ENCODE measurements around a stretch of chr1.

DNA sequence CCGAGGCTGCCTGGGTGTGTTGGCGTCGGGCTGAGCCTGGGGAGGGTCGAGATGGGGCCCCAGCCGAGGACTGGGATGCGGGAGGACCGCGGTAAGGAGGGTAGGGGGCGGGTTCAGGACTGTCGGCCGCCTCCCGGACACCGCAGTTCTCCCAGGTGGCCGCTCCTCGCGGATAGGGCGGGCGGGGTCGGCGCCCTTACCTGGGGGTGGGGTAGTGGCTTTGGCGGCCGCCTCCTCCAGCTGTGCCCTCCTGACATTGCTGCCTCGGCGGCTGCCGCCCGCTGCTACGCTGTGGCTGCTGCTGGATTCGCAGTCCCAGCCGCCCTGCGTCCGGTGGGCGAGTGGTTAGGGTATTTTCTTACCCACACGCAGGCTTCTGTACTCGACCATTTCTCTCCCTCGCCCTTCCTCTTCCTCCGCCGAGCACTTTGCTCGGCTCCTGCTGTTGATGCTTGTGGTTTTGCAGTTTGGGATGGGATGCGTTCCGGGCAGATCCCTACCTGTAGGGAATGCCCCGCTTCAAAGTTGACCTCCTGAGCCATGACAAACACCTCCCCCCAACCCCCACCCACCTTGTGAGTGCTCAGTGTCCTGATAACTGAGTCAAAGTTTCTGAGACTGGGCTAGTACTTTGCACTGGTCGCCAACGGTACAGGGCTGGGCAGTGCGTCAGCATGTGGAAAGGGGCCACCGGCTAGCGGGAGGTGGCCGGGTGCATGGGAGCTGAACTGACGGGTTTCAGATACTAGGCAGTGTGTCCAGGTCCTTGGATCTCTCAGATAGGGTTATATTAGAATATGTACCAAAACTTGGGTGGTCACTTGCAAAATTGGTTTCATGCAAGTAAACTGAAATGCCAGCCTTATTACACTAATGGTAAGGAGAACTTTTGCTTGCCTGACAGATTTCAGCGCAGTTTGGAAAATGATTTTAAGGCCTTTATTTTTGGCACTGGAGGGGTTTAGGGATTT lies 682 bp downstream of the RABGAP1L start:
- PRO-cap = no peak

- PRO-cap = no peak
These were observed 31.2 kb downstream of the RABGAP1L start for GRCh38 chr1:174190608-174190873.

DNA sequence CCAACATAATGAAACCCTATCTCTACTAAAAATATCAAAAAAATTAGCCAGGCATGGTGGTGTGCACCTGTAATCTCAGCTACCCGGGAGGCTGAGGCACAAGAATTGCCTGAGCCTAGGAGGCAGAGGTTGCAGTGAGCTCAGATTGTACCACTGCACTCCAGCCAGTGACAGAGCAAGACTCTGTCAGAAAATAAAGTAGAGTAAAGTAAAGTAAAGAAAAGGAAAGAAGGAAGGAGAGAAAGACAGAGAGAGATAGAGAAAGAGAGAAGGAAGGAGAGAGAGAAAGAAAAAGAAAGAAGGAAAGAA lies 71.9 kb upstream of the GPR52 start:
- PRO-cap = no peak

GRCh38 chr1:174522635-174523209 lies 75.0 kb downstream of the GPR52 start:
- PRO-cap = no peak

- PRO-cap = no peak
These were observed 182.1 kb upstream of the CACYBP start for GRCh38 chr1:174817439-174818327.

GRCh38 chr1:175013491-175014586 lies 9.4 kb downstream of the MRPS14 start:
- PRO-cap = no peak

DNA sequence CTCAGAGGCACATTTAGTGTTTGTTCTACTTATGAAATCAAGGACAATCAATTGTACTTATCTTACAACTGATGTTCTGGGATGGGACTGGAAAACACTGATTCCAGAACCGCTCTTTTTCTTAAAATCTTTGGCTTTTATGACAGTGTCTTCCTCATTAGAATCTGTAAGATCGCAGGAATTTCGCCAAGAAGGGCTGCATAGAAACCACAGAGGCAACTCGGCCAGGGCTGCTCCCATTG lies 20.9 kb upstream of the MRPS14 start:
- PRO-cap = no peak

GRCh38 chr1:175190422-175191302 lies 1.9 kb downstream of the KIAA0040 start:
- PRO-cap = no peak

- PRO-cap = no peak
These were observed 126.4 kb upstream of the KIAA0040 start for GRCh38 chr1:175318993-175319454.

DNA sequence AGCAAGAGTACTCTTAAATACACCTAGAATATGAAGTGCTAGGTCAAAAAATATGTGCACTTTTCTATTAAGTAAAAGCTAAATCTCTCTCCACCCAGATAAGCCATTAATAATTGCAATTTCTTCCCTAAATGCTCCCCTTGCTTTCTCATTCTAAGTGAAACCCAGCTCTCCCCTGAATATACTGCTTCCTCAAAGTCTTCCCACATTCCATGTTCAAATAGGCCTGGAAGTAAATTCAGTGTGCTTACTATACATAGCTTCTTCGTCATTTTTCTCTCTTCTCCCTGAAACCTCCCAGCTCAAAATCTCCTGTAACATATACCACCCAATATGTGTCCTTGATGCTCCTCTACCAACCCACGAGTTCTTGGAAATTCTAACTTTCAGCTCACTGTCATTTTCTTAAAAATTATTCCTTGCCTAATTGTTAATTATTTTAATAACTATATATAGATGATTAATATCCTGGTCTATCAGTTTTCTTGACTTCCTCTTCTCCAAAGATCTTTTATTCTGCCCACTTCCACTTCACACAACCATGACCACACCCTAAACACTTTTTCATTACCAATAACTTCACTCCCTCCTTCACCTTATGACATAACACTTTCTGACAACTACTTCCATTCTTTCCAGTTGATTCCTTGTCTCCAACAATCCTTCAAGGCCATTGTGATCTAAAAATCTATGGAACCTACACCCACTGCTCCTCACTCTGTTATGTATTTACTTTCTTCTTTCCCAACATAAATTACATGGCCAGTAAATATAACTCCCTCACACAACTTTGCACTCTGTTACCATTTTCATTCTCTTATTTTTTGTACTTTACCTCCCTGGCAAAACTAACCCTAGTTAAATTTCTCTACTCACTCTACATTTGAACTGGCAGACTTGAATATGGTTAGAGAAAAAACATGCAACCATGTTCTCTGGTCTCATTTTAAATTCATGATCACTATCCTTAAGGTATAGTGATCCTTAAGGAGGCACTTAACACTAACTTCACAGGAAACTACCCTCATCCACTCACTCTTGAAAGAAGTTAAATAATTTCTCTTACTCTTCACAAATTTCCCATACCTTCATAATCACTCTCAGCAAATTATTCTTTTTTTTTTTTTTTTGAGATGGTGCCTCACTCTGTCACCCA lies 153.7 kb downstream of the COP1 start:
- PRO-cap = no peak

GRCh38 chr1:176669577-176670176 lies 206.7 kb downstream of the PAPPA2 start:
- PRO-cap = no peak

DNA sequence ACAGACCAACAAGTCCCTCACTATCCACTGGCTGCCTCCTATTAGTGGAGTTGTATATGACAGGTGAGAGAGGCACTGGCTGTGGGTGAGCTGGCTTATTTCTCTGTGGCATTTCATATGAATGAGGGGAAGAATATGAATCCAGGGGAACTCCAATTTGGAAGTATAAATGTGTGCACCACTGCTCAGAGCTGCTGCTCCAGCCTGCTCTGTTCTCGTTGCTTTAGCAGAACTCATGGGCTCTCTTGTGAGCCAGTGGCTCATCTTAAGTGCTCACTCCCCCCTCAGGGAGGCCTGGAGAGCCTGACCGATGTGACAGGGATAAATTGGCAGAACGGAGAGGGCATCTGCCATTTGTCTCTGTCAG lies 229.3 kb downstream of the PAPPA2 start:
- PRO-cap = no peak

DNA sequence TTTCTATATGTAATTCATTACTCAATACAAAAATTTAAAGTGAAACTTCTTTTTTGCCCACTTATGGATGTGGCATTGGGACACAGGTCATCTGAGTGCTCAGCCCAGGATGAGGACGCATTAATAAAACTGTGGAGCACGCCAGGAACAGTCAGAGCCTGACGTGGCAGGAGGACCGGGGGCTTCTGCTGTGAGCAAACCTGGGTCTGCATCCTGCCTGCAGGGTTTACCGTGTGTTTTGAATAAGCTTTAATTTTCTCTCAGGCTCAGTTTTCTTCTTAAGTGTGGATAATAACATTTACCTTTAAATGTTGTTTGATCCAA lies 323.5 kb downstream of the PAPPA2 start:
- PRO-cap = no peak

DNA sequence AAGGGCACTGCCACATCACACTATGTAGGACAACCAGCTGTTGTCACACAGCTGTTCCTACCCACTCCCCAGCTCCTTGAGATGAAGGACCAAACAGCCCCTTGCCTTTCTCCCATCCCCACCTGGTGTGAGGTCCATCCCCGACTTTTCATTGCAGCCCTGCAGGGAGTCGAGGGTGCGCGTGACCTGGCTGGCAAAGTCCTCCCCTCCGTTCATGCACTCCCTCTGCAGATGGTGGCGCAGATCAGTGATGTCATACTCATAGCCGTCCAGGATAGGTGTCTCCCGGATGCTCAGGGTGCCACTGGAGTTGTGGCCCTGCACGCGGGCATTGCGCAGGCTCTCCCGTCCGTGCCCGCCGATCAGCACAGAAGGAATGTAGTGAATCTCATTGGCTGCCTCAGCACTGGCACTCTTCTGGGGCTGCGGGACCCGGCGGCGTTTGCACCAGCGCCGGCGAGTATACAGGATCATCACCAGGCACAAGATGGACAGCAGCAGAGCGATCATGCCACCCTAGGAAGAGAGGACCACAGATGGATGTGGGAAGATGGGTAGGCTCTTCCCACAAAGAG lies 132.1 kb downstream of the ASTN1 start:
- PRO-cap = no peak

- PRO-cap = no peak
These were observed 85.7 kb downstream of the BRINP2 start for GRCh38 chr1:177256418-177256924.

GRCh38 chr1:177351235-177351777 lies 180.5 kb downstream of the BRINP2 start:
- PRO-cap = no peak

GRCh38 chr1:177650857-177651435 lies 318.9 kb downstream of the SEC16B start:
- PRO-cap = no peak

- PRO-cap = no peak
These were observed 36.6 kb upstream of the RASAL2 start for GRCh38 chr1:178057176-178057789.

DNA sequence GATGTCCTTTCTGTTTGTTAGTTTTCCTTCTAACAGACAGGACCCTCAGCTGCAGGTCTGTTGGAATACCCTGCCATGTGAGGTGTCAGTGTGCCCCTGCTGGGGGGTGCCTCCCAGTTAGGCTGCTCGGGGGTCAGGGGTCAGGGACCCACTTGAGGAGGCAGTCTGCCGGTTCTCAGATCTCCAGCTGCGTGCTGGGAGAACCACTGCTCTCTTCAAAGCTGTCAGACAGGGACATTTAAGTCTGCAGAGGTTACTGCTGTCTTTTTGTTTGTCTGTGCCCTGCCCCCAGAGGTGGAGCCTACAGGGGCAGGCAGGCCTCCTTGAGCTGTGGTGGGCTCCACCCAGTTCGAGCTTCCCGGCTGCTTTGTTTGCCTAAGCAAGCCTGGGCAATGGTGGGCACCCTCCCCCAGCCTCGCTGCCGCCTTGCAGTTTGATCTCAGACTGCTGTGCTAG lies 176.8 kb downstream of the CLEC20A start:
- PRO-cap = no peak

- PRO-cap = bidirectional peak, plus-strand start at chr1:178341483, minus-strand start at chr1:178341319
These were observed 155.6 kb downstream of the CLEC20A start for GRCh38 chr1:178341045-178341758.